Psoas muscle (tissue), 2 donors: ENCODE data around the genes SUMO2, SLC25A19 and GALK1.

GRCh38 chr17:75155013-75155334 is 662 bp upstream of the JPT1 start:
- PRO-cap, 2 experiments, result peak in 1 of 2 experiments; most common minus-strand start chr17:75155235 (in 1)

GRCh38 chr17:75182783-75183331 is at the start of gene SUMO2:
Gene SUMO2, minus strand, starts transcription at chr17:75182959.
- PRO-cap, 2 experiments, result peak in 2 of 2 experiments; most common plus-strand start chr17:75183090 (in 1); most common minus-strand start chr17:75182959 (in 2)

- PRO-cap, 2 experiments, result no peak in any of the 2 experiments
These were observed 22.7 kb downstream of the NUP85 start for GRCh38 chr17:75228024-75228675.

- PRO-cap, 2 experiments, result no peak in any of the 2 experiments
These were observed 21.5 kb downstream of the GGA3 start for GRCh38 chr17:75239568-75240710.

- PRO-cap, 2 experiments, result no peak in any of the 2 experiments
These were observed 20.6 kb downstream of the GGA3 start for GRCh38 chr17:75240711-75241282.

- PRO-cap, 2 experiments, result no peak in any of the 2 experiments
These were observed 4.1 kb downstream of the MRPS7 start for GRCh38 chr17:75265447-75266544.

- PRO-cap, 2 experiments, result no peak in any of the 2 experiments
These were observed 2.2 kb upstream of the MIF4GD start for GRCh38 chr17:75273023-75273838.

- PRO-cap, 2 experiments, result peak in 2 of 2 experiments; most common minus-strand start chr17:75289204 (in 1)
These were observed at the start of gene SLC25A19 for GRCh38 chr17:75289054-75289495. Gene SLC25A19, minus strand, starts transcription at chr17:75289433.

GRCh38 chr17:75325768-75326243 is 36.6 kb upstream of the SLC25A19 start:
- PRO-cap, 2 experiments, result no peak in any of the 2 experiments

DNA sequence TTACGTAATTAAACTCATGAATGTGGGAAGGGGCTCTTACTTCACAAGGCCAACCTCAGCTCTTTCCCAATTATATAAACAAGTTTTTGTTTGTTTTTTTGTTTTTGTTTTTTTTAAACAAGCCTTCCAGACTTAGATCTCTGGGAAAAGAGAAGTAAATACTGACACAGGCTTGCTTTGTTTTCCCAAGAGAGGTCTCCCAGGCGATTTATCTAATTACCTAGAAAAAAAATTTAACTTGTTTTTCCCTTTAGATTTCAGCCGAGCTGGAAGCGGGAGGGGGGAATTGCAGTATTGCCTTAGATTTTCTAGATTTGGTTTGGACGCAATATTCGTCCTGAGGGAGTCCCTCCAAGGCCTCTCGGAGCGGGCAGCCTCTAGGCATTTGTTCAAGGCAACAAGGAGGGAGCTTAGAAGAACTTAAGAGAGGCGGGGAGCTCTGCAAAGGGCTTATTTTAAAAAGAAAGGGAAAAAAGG is 560 bp upstream of the TMEM94 start:
- PRO-cap, 2 experiments, result no peak in any of the 2 experiments

DNA sequence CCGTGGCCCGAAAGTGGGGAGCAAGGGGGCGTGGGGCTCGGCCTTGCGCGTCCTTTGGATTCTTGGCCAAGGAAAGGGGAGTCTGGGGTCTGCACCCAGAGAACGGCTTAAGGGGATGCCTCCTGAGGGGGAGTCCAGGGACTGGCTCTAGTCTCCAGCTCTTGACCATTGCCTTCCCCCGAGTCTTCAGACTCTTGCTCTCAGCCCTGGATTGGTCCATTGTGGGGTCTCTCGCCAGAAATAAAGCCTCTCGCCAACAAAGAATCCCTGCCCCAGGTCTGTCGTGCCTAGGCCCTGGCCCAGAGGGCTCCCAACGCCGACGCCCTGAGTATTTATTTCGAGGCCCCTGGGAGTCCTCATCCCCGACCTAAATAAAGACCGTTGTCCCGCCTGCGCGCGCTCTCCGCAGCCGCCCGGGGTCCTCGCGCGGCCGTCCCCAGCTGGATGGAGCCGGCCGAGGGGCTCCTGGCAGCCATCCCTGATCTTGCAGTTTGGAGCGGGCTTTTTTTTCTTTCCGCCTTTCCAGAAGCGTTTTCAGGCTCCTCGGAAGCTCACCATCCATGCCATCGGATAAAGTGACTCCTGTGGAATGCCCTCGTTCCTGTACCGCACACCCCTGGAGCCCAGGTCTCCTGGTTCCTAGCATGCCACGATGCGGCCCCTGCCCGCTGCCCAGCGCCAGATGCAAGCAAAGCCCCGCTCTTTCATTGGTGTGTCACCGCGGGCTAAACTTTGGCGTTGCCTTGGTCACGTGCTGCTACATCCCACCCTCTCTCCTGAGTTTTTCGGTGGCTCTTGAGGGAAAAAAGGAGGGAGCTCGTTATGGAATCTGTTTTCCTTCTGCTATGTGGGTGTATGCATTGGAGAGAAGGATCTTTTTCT is 574 bp downstream of the TMEM94 start:
- PRO-cap, 2 experiments, result peak in 1 of 2 experiments; most common minus-strand start position 684 of the sequence (in 1)

GRCh38 chr17:75494247-75494881 is 21.0 kb downstream of the CASKIN2 start:
- PRO-cap, 2 experiments, result no peak in any of the 2 experiments

- PRO-cap, 2 experiments, result no peak in any of the 2 experiments
These were observed 16.5 kb downstream of the CASKIN2 start for GRCh38 chr17:75498582-75499441.

DNA sequence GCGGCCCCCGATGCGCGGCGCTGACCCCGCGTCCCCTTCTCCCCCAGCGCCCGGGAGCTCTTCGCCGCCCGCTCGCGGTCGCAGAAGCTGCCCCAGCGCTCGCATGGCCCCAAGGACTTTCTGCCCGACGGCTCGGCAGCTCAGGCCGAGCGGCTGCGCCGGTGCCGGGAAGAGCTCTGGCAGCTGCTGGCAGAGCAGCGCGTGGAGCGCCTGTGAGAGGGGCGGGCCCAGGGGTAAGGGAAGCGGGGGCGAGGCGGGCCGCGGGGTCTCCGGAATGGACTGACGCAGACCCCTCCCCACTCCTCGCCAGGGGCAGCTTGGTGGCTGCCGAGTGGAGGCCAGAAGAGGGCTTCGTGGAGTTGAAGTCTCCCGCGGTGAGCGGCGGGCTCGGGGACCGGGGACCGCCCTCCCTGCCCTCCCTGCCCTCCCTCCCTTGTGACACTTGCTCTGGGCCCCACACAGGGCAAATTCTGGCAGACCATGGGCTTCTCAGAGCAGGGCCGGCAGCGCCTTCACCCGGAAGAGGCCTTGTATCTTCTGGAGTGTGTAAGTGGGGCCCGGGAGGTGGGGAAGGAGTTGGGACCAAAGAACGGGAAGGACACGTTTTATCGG is 477 bp downstream of the TSEN54 start:
- PRO-cap, 2 experiments, result no peak in any of the 2 experiments

DNA sequence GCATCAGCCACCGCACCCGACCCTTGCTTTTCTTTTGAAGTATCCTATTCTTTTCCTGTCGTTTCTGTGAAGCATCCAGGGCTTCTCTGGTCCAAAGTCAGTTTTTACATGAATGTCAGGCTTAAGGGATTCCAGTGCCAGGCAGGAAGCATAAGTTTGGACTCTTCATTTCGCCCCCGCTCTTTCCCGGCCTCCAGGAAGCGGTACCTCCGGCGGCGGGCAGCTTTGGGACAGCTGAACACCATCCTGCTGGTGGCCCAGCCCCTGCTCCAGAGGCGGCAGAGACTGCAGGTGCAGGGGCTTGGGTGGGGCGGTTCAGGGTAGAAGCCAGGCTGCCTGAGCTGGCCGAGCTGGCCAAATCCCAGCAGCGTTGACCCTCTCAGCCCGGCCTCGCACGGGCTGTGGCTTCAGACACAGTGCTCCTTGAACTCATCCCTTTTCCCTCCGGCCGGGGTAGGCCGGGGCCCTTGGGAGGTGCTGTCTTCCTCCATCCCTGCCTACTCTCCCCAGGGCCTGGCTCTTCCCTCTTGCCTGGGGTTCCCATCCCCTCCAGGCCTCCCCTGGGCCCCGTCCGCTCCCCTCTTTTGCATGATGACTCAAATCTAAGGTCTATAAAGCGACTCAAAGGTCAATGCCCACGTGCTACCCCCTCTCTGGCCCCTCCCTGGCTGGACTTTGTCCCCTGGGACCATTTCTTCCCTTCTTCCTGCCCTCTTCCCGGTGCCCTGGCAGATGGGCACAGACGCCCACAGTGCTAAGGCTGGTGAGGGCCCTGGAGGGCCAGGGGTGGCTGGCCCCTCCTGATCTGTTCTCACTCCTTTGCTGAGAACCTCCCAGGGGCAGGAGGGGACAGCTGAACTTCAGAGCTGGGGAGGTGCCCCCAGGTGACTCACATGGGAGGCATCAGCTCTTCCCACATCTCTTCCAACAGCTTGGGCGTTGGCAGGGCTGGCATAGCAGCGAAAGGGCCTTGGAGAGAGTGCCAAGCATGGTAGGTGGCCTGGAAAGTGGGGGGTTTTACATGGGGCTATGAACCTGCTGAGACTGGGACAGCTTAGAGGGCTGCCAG is 22.7 kb downstream of the MYO15B start:
- PRO-cap, 2 experiments, result no peak in any of the 2 experiments

- PRO-cap, 2 experiments, result no peak in any of the 2 experiments
These were observed 1.4 kb downstream of the ITGB4 start for GRCh38 chr17:75722731-75723063.

- PRO-cap, 2 experiments, result no peak in any of the 2 experiments
These were observed 16.8 kb downstream of the ITGB4 start for GRCh38 chr17:75737929-75738625.

DNA sequence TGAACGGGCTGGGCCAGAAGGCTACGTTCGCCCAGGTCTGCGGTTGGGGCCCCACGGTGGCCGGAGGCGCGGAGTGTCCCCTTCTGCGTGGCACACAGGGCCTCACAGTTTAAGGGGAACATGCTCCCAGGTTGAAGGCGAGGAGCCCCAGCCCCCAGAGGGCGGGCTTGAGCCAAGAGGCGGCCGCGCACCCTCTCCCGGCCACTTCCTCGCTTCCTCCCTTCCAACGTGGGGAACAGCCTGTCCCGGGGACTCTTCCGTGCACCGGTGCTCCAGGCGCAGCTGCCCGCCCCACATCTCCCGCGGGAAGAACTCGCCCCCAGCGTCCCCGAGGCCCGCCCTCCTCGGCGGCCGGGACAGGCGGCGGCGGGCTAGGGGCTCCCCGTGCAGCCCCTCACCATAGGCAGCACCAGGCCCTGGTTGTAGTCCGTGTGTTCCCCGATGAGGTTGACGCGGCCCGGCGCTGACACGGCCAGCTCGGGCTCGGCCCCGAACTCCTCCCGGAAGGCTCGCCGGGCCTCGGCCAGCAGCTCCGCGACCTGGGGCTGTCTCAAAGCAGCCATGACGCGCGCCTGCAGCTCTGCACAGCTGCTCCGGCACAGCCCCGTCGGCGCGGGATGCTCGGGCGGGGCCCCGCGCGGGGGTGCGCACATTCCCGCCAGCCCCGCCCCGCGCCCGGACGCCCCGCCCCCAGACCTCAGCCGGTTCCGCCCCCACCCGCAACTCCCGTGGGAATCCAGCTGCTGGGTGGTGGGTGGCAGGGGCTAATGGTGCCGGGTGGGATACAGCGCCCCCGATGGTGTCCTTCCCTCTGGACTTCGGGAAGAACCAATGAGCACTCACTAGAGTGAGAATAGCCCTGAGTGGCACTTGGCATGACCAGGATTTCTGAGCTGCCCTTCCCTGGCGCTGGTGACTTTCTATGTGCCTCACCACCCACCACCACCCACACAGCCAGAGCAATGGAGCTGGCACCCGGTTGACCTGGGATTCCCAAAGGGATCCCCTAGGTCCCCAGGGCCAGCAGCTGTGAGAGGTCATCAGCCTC is at the start of gene GALK1:
Gene GALK1, minus strand, starts transcription at position 619 of the 1,048 bp plus-strand sequence.
- PRO-cap, 2 experiments, result peak in 2 of 2 experiments; most common minus-strand start position 619 of the sequence (in 2)

DNA sequence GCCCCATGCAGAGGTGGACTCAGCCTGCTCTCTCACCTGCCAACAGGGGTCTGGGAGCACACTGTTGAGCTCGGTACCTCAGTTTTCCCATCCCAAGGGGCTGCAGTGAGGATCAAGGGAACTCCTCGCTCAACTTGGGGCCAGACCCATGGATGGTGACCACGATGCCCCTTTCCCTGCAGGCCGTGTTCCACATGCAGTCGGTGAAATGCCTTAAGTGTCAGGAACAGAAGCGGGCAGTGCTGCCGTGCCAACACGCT is 20.2 kb downstream of the UNC13D start:
- PRO-cap, 2 experiments, result no peak in any of the 2 experiments

DNA sequence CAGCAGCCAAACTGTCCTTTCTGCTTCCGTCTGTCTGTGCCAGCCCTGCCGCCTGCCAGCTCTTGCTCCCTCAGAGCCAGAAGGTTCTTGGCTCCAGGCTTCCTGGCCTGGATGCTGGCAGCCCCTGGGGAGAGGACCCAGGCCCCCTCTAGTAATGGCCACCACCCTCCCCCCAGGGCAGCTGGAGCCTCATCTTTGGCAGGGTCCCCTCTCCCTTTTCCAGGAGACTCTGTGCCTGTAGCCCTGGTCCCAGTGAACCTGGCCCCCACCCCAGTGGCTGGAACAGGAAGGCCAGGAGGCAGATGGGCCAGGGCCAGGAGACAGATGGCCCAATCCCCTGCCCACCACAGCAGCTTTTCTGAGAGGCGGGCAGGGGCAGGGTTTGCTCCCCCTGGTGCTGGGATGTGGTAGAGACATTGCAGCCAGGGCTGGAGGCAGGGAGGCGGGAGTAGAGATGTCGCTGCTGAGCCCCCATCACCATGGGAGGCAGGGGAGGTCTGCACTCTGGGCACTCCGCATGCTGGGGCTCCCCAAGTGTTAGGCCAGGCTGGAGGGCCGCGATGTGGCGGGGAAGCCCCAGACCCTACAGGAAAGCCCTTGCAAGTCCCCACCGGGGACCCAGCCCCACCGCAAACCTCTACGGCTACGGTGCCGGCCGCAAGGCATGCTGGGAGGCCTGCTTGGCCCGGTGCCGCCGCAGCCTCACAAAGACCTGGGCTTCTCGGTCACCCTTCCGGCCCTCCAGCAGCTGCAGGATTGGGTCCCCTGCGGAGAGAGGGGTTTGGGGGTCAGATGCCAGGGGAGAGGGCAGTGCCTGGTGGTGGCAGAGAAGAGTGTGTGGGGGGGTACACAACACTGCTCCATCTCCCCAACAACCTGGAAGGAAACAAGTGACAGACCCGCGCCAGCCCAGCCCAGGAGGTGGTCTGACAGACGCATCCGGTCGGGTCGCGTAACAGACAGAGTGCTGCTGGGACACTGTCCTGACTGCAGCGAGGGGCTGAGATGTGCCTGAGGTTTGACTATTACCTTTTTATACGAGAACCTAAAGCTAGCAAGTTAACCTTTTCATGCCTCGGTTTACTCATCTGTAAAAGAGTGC is 16.5 kb downstream of the UNC13D start:
- PRO-cap, 2 experiments, result no peak in any of the 2 experiments